Metastatic Breast Carcinoma in the Ovary (tissue), 3 donors: Measurements from ENCODE around the gene DOLK.

DNA sequence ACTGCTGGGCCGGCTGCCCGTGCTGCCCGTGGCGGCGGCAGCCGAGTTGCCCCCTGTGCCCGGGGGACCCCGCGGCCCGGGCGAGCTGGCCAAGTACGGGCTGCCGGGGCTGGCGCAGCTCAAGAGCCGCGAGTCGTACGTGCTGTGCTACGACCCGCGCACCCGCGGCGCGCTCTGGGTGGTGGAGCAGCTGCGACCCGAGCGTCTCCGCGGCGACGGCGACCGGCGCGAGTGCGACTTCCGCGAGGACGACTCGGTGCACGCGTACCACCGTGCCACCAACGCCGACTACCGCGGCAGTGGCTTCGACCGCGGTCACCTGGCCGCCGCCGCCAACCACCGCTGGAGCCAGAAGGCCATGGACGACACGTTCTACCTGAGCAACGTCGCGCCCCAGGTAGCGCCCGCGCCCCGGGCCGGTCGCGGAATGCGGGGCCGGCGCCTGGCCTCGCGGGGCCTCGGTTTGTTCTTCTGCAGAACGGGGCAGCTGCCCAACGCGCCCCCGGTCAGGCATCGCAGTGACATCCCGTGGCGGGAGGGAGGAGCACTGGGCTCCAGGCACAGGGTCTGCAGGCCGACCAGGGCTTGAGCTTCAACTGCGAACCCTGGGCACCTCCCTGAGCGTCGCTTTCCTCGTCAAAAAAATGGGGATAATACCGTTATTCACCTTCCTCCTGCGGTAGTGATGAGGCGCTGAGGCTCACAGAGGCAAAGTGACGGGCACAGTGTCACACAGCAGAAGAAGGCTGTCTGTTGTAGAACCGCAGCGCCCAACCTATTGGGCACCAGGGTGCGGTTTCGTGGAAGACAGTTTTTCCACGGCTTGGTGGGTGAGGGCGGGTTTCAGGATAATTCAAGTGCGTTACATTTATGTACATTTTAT, 730 bp downstream of the ENDOG start:
- PRO-cap, 3 experiments: peak in 2 of 3 experiments; most common minus-strand start position 176 of the sequence (in 1)

DNA sequence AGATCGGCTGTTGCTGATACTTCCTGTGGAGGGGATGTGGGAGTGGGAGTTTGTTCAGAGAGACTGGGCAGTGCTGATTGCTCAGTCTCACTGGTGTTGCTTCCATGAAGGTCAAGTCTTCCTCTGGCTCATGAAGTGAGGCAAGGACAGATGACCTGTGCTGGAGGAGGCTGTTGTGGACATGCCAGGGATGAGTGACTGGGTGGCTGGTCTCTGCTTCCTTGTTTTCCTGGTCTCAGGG, 1.4 kb downstream of the LRRC8A start:
- PRO-cap, 3 experiments: no peak in any of the 3 experiments

DNA sequence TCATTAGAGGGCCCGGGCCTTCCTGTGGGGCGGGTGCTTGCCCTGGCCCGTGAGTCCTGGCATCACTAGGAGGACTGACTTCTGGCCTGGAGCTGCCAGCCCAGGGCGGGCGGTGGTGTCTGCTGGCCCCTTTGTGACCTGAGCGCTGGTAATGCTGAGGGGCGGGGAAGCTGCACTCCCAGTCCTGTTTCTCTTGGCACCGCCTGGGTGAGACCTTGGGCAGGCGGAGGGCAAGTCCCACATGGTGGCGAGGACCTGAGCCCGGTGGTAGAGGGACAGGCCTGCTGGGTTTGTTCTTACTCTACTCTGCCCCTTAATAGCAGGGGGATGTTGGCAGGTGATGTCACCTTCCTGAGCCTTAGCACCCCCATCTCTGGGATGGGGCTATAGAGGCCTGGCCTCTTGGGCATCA, 18.0 kb upstream of the PHYHD1 start:
- PRO-cap, 3 experiments: no peak in any of the 3 experiments

- PRO-cap, 3 experiments: no peak in any of the 3 experiments
Observed at GRCh38 chr9:128907365-128908071, 13.3 kb upstream of the PHYHD1 start.

DNA sequence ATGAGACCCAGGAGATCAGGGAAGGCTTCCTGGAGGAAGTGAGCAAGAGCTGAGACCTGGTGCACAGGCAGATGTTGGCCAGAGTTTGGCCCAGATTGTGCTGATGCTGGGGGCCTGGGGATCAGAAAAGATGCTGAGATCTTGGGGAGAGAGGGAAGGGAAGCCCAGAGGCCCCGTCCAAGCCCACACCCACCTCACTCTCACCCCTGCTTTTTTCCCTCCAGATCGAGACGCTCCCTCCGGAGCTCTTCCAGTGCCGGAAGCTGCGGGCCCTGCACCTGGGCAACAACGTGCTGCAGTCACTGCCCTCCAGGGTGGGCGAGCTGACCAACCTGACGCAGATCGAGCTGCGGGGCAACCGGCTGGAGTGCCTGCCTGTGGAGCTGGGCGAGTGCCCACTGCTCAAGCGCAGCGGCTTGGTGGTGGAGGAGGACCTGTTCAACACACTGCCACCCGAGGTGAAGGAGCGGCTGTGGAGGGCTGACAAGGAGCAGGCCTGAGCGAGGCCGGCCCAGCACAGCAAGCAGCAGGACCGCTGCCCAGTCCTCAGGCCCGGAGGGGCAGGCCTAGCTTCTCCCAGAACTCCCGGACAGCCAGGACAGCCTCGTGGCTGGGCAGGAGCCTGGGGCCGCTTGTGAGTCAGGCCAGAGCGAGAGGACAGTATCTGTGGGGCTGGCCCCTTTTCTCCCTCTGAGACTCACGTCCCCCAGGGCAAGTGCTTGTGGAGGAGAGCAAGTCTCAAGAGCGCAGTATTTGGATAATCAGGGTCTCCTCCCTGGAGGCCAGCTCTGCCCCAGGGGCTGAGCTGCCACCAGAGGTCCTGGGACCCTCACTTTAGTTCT, 4.7 kb upstream of the PHYHD1 start:
- PRO-cap, 3 experiments: no peak in any of the 3 experiments

DNA sequence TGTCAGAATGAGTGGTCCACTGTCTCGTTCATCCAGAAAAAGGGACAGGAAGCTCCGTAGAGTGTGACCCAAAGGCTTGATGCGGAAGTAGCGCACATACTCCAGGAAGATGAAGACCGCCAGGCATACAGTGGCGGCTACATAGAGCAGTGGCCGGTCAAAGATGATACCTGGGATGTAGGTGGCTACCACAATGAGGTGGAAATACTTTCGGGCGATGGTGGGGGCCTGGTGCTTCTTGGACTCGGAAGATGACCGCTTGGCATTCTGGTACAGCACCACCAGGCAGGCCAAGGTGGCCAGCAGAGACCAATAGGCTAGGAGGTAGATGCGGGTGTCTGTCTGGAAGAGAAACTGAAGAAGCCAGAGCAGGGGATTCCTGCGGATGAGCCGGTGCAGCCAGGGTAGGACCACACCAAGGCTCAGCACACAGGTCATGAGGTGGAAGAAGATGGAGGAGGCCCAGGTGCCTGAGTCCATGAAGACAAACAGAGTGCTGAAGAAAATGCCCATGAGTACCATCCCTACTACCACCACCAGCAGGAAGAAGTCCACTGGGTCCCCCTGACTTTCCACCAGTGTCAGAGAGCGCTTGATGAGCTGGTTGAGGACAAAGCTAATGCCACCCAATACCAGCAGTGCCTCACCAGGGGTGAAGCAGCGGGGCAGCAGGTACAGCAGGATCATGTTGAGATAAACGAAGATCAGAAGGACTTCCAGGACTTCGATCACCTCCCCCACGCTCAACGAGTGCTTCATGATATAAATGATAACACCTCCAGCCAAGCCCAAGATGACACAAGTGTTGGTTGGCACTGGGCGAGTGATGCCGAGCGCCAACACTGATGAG, 1.1 kb downstream of the DOLK start:
- PRO-cap, 3 experiments: no peak in any of the 3 experiments

DNA sequence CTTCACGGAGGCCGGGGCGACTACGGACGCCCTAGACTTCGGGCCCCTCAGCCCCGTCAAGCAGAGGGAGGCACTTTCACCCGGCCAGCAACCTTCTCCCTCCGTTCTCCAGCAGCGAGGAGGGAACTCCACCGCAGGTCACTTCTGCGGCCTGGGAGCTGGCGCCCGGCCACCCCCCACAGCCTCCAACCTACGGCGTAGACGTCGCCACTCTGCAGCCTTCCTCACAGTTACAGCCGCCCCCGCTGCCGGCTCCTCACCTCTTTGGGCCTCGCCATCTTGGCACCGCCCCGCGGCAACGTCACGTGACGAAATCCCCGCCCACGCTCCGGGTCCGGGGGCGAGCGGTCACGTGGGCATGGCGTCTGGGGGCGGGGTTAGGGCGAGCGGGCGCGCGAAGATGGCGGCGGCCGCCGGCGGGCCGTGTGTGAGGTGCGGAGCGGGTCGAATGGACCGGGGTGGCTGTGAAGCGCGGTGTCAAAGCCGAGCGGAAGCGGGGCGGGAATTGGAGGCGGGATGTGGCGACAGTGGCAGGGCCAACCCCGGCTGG, at the start of gene DOLK:
DOLK (minus strand) TSS at position 284 of the 550 bp plus-strand sequence.
- PRO-cap, 3 experiments: peak in 3 of 3 experiments; most common plus-strand start position 364 of the sequence (in 2); most common minus-strand start position 289 of the sequence (in 2)

DNA sequence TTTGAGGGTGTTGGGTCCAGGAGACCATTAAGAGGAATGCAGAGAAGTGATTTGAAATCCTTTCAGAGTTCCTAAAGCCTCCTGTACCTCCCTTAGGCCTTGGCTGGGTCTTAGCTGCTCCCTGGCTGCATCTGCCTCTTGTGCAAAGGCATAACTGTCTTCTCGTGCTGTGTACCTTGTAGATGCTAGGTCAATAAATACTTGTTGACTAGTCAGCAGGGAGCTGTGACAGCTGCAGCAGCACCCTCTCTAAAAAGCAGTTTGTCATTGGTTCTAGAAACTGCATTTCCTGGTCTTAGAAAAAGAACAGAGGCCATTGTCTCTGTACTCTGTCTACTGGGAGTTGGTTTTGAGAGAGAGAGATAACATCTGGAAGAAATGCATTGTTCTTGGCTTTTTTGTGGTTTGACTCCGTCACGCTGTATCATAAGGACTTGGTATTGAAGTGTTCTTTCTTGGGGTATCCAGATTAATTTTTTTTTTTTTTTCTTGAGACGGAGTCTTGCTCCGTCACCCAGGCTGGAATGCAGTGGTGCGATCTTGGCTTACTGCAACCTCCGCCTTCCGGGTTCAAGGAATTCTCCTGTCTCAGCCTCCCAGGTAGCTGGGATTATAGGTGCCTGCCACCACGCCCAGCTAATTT, 32.3 kb downstream of the SH3GLB2 start:
- PRO-cap, 3 experiments: no peak in any of the 3 experiments

GRCh38 chr9:129021139-129021524, 7.0 kb downstream of the SH3GLB2 start:
- PRO-cap, 3 experiments: no peak in any of the 3 experiments

- PRO-cap, 3 experiments: no peak in any of the 3 experiments
Observed at GRCh38 chr9:129068476-129069062, 12.3 kb upstream of the DOLPP1 start.

GRCh38 chr9:129142878-129143983, 32.0 kb downstream of the PTPA start:
- PRO-cap, 3 experiments: peak in 2 of 3 experiments; most common plus-strand start chr9:129143272 (in 1); most common minus-strand start chr9:129143171 (in 2)

- PRO-cap, 3 experiments: no peak in any of the 3 experiments
Observed at GRCh38 chr9:129172398-129173409, 5.4 kb downstream of the IER5L start.

DNA sequence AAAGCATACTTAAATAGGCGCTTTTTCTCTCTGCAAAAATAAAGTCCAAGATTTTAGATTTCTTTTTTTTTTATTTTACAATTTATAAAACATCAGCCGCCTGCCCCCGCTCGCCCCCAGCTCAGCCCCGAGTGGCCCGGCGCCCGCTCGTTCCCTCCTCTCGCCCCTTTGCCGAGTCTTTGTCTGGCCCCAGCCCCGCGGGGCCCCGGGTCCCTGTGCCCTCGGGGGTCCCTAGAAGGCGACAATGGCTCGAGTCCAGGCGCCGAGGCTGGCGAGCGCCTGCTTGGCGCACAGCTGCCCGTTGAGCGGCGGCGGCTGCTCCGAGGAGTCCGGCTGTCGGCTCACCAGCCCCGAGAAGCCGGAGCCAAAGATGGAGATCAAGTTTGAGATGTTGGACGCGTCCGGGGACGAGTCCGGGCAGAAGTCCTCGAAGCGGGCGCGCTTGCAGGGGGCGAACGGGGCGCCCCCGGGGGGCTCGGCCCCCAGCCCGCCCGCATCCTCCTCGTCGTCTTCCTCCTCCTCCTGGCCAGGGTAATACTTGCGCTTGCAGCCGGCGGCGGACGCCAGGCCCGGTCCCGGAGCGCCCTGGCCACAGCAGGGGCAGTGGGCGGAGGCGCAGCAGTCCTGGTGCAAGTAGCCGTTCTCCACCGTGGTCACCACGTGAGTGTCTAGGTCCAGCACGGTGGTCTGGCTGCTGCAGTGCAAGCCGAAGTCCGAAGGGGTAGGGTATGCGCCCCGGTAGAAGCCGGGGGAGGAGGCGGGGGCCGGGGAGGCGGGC, 1.3 kb downstream of the IER5L start:
- PRO-cap, 3 experiments: peak in 1 of 3 experiments; most common plus-strand start position 541 of the sequence (in 1); most common minus-strand start position 530 of the sequence (in 1)

- PRO-cap, 3 experiments: peak in 1 of 3 experiments; most common plus-strand start chr9:129254093 (in 1)
Observed at GRCh38 chr9:129253900-129254743, 76.1 kb upstream of the IER5L start.

DNA sequence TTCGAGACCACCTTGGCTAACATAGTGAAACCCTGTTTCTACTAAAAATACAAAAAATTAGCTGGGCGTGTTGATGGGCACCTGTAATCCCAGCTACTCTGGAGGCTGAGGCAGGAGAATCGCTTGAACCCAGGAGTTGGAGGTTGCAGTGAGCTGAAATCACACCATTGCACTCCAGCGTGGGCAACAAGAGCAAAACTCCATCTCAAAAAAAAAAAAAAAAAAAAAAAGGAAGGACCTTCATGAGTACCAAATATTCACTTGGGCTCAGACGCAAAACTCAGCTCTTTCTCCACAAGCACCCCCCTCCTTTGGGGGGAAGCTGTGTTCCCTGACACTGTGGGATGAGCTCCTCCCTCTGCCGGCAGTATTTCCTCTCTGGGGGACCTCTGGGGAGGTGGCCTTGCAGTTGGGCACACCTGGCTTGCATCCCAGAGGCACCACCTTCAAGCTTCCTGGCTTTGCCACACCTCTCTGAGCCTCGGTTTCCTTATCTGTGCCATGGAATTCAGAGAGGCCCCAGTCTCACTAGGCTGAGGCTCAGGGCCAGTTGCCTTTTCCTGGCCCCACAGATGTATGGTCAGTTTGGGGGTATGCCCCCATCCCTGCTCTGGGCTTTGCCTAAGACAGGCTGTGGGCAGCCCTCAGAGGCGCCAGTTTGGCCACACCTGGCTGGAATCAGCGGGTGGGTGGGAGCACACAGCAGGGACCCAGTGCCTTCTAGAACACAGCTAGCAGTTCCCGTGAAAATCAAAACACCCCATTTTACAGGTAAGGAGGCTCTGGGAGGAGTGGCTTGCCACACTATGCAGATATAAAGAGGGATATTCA, 157.4 kb upstream of the IER5L start:
- PRO-cap, 3 experiments: no peak in any of the 3 experiments

- PRO-cap, 3 experiments: peak in 1 of 3 experiments; most common plus-strand start chr9:129442907 (in 1); most common minus-strand start chr9:129442865 (in 1)
Observed at GRCh38 chr9:129442763-129443423, 178.0 kb downstream of the C9orf50 start.

GRCh38 chr9:129459586-129459919, 161.3 kb downstream of the C9orf50 start:
- PRO-cap, 3 experiments: no peak in any of the 3 experiments

GRCh38 chr9:129482504-129483125, 138.3 kb downstream of the C9orf50 start:
- PRO-cap, 3 experiments: peak in 3 of 3 experiments; most common plus-strand start chr9:129482747 (in 2); most common minus-strand start chr9:129482957 (in 3)

DNA sequence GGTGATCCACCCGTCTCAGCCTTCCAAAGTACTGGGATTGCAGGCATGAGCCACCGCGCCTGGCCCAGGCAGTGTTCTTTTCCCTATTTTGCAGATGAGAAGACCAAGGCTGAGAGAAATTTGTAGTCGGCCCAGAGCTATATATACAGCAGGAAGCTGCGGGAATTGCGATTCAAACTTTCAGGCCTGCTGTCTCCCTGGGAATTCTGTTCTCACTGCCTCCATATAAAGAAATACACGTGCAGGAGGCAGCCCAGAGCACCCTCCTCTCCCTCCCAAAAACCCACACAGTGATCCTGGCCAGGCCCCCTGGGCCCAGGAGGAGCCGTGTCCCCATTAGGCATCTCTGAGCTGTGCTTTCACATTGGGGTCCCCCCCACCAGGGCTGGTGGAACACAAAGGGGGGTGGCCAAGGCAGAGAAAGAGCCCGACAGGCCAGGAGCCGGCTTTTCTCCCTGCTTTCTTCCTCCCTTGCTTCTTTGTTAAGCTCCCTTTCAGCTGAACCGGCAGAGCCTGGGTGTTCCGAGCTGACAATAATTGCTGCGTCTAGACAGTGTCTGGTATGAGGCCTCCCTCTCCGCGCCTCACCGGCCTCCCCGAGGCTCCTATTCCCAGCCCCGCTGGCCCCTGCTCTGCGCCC, 120.8 kb downstream of the C9orf50 start:
- PRO-cap, 3 experiments: peak in 1 of 3 experiments; most common plus-strand start position 552 of the sequence (in 1); most common minus-strand start position 484 of the sequence (in 1)

DNA sequence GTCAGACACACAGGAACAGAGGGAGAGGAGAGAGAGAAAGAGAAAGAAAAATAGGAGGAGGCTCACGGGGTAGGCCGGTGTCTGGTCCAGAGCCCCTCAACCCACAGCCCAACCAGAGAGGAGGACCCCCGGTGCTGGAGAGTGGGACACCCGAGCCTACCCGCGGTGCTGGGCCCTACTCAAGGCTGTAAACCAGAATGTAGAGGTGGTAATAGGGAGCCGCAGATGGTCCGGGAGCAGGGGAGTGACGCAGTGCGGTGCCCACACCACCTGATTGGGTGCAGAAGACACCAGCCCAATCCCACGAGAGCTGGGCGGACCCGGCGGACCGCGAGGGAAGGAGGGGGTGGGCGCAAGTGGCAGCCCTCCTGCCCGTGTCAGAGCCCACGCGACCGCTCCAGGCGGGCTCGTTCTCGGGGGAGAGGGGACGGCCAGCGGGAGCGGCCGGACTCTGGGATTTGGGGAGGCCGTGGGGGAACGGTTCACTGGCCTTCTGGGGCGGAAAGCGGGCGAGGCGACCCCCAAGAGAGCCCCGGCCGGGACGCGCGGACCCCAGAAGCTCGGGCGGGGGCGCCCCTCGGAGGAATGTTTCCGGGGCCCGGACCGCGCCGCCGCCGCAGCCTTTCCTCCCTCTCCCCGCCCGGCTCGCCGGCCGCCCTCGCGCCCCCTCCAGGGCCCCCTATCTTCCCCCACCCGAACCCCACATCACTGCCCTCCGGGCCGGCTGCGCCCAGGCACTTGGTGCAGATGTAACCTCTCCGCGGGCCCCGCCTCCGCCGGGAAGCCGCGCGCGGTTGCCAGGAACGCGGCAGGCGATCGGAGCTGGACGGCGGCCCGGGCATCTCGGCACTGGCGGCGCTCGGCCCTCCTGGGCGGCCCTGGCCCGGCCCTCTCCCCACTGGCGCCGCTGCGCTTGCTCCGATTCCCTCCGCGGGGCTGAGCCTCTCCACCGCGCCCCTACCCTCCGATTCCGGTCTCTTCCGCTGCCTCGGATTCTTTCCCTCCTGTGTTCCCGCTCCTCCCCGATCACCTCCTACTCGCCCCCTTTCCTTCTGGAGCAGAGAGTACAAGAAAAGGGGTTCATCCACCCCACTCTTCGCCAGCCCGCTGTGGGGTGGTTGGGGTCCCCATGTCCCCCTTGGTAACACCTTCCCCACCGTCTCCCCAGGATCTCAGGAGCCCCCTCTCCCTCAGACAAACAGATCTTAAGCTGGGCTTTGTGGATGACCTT, 70.9 kb downstream of the C9orf50 start:
- PRO-cap, 3 experiments: peak in 2 of 3 experiments; most common plus-strand start position 333 of the sequence (in 1); most common minus-strand start position 246 of the sequence (in 1)